ENCODE measurements around a stretch of chr19.

GRCh38 chr19:41711673-41712495 lies 3.5 kb downstream of the CEACAM5 start:
- RRBS: no CpG with 5 or more reads among the region's 9 CpGs
CAGE:
- cytosol, long polyA plus RNA: no peak
- long polyA plus RNA: no peak
- nucleus, long polyA plus RNA: no peak

- RRBS: no CpG with 5 or more reads among the region's 1 CpG
CAGE:
- cytosol, long polyA plus RNA: no peak
- long polyA plus RNA: no peak
- nucleus, long polyA plus RNA: no peak
Observed at GRCh38 chr19:41744543-41744909, 10.8 kb upstream of the CEACAM6 start.

DNA sequence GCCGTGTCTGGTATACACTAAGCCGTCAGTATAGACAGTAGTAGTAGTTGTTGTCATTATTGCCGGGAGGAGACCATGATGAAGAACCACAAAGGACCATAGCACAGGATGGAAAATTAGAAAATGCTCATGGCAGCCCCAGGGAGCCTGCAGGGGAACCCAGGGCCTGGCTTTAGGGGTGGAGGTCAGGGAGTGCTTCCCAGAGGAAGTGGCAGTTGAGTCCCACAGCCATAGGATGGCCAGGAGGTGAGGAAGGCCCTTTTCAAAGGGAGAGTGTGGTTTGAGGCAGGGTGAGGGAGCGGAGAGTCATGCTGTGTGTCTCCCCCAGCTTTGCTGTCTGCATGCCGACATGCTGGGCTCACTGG lies 8.7 kb downstream of the ARHGEF1 start:
- RRBS: no CpG with 5 or more reads among the region's 5 CpGs
CAGE:
- cytosol, long polyA plus RNA: no peak
- long polyA plus RNA: no peak
- nucleus, long polyA plus RNA: no peak

GRCh38 chr19:41907178-41907694 lies 21.0 kb downstream of the ERFL start:
- RRBS: no CpG with 5 or more reads among the region's 16 CpGs
CAGE:
- cytosol, long polyA plus RNA: no peak
- long polyA plus RNA: no peak
- nucleus, long polyA plus RNA: no peak

GRCh38 chr19:41908362-41908699 lies 19.9 kb downstream of the ERFL start:
- RRBS: no CpG with 5 or more reads among the region's 14 CpGs
CAGE:
- cytosol, long polyA plus RNA: no peak
- long polyA plus RNA: no peak
- nucleus, long polyA plus RNA: no peak

DNA sequence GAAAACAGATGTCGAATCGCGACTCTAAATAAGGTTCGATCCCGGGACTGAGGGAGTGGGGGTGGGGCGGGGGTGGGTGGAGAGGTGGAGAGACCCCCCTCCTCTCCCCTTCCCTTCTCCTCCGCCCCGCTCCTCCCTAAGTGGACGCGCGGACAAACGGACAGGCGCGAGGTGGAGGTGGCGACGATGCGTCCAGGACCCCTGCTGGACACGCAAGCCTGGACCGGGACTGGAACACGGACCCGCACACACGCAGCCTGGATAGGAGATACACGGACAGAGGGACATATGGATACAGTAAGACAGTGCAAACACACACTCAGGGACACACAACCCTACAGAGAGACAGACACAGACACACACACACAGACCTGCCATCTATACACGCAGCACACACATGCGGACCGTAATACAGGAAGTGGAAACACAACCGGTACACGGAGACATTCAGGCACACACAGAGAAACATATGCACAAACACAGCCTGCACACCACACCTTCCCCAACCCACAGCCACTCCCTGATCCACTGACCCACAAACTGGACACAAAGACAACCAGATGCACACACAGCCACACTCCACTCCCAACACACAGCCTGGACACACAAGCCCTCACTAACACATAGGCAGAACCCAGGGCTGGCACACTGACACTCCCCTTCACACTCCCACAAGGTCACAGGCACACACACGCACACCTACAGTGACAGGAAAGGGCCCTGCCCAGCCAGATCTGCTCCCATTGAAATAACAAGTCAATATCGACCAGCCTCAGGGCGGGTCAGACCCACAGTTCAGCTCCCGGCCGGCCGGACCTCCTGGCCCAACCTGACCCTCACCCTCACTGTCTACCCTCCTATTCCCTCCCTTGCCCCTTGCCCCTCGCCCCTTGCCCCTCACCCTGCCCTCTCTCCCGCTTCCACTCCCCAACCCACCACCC lies 711 bp upstream of the ERFL start:
- RRBS: no CpG with 5 or more reads among the region's 36 CpGs
CAGE:
- cytosol, long polyA plus RNA: no peak
- long polyA plus RNA: no peak
- nucleus, long polyA plus RNA: no peak

GRCh38 chr19:41939843-41941073 lies 12.0 kb upstream of the ERFL start:
- RRBS: 5% methylated on average over 48 of the region's 127 CpGs
CAGE:
- cytosol, long polyA plus RNA: no peak
- long polyA plus RNA: no peak
- nucleus, long polyA plus RNA: no peak

- RRBS: 2% methylated on average over 11 of the region's 44 CpGs
CAGE:
- cytosol, long polyA plus RNA: no peak
- long polyA plus RNA: no peak
- nucleus, long polyA plus RNA: no peak
Observed at GRCh38 chr19:41958193-41959001, 724 bp downstream of the RABAC1 start.

- RRBS: 84% methylated on average over 8 of the region's 29 CpGs
CAGE:
- cytosol, long polyA plus RNA: no peak
- long polyA plus RNA: no peak
- nucleus, long polyA plus RNA: no peak
Observed at GRCh38 chr19:42079485-42080274, 3.7 kb downstream of the ZNF574 start.

GRCh38 chr19:42132973-42133480 lies 781 bp upstream of the POU2F2 start:
- RRBS: 2% methylated on average over 21 of the region's 42 CpGs
CAGE:
- cytosol, long polyA plus RNA: no peak
- long polyA plus RNA: no peak
- nucleus, long polyA plus RNA: no peak

- RRBS: no CpG with 5 or more reads among the region's 6 CpGs
CAGE:
- cytosol, long polyA plus RNA: no peak
- long polyA plus RNA: no peak
- nucleus, long polyA plus RNA: no peak
Observed at GRCh38 chr19:42215586-42216370, 1.7 kb downstream of the DEDD2 start.

- RRBS: no CpG with 5 or more reads among the region's 40 CpGs
CAGE:
- cytosol, long polyA plus RNA: no peak
- long polyA plus RNA: no peak
- nucleus, long polyA plus RNA: no peak
Observed at GRCh38 chr19:42225724-42226698, 5.9 kb downstream of the ZNF526 start.

- RRBS: no CpG with 5 or more reads among the region's 29 CpGs
CAGE:
- cytosol, long polyA plus RNA: no peak
- long polyA plus RNA: no peak
- nucleus, long polyA plus RNA: no peak
Observed at GRCh38 chr19:42243405-42243993, 1.1 kb upstream of the GSK3A start.

GRCh38 chr19:42248450-42248892 lies 6.1 kb upstream of the GSK3A start:
- RRBS: no CpG with 5 or more reads among the region's 23 CpGs
CAGE:
- cytosol, long polyA plus RNA: no peak
- long polyA plus RNA: no peak
- nucleus, long polyA plus RNA: no peak

- RRBS: 96% methylated on average over 12 of the region's 53 CpGs
CAGE:
- cytosol, long polyA plus RNA: no peak
- long polyA plus RNA: no peak
- nucleus, long polyA plus RNA: no peak
Observed at GRCh38 chr19:42248893-42249824, 5.8 kb downstream of the ERF start.

- RRBS: 45% methylated on average over 7 of the region's 17 CpGs
CAGE:
- cytosol, long polyA plus RNA: no peak
- long polyA plus RNA: no peak
- nucleus, long polyA plus RNA: no peak
Observed at GRCh38 chr19:42250147-42250752, 4.7 kb downstream of the ERF start.

GRCh38 chr19:42250753-42251428 lies 4.0 kb downstream of the ERF start:
- RRBS: 3% methylated on average over 3 of the region's 16 CpGs
CAGE:
- cytosol, long polyA plus RNA: no peak
- long polyA plus RNA: no peak
- nucleus, long polyA plus RNA: no peak

DNA sequence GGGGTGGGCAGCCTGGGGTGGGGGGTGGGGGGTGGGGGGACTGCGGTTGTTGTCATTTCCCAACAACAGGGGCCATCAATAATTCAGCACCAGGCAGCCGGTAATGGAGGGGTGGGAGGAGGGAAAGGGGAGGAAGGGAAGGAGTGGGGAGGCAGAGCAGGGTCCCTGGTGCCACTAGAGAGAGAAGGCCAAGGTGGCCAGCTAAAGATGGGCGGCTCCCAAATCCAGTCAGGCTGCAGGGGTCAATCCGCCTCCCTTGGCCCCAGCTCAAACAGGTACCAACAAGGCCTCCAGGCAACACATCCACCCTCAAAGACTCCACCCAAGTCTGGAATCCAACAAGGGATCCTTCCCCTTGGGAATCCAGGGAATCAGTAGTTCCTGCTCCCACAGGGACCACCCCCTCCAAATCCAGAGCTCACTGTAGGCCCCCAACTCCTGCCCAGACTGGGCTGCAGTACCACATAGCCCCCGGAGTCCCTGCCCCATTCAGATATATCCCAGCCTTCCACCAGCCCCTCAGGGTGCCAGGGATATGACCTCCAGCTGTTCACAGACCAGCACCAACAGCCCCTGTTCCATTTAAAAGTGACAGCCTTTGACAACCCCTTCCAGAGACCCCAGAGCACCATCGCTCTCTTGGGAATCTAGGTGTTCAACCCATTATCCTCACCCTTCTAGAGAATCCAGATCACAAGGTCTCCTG lies 3.3 kb downstream of the ERF start:
- RRBS: no CpG with 5 or more reads among the region's 6 CpGs
CAGE:
- cytosol, long polyA plus RNA: no peak
- long polyA plus RNA: no peak
- nucleus, long polyA plus RNA: no peak

DNA sequence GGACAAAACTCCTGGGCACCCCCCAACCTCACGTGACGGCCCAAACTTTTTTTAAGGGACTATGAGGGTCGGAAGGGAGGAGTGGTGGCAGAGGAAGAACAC lies 2.0 kb downstream of the ERF start:
- RRBS: no CpG with 5 or more reads among the region's 3 CpGs
CAGE:
- cytosol, long polyA plus RNA: no peak
- long polyA plus RNA: no peak
- nucleus, long polyA plus RNA: no peak

- RRBS: 1% methylated on average over 13 of the region's 55 CpGs
CAGE:
- cytosol, long polyA plus RNA: no peak
- long polyA plus RNA: no peak
- nucleus, long polyA plus RNA: no peak
Observed at GRCh38 chr19:42254240-42254816, 600 bp downstream of the ERF start.